SJSA1 (cell line): Measurements from ENCODE around the gene MAGEA8.

- RAMPAGE, long total RNA = no peak
Measured at GRCh38 chrX:147876960-147877250, 34.8 kb upstream of the FMR1 start.

DNA sequence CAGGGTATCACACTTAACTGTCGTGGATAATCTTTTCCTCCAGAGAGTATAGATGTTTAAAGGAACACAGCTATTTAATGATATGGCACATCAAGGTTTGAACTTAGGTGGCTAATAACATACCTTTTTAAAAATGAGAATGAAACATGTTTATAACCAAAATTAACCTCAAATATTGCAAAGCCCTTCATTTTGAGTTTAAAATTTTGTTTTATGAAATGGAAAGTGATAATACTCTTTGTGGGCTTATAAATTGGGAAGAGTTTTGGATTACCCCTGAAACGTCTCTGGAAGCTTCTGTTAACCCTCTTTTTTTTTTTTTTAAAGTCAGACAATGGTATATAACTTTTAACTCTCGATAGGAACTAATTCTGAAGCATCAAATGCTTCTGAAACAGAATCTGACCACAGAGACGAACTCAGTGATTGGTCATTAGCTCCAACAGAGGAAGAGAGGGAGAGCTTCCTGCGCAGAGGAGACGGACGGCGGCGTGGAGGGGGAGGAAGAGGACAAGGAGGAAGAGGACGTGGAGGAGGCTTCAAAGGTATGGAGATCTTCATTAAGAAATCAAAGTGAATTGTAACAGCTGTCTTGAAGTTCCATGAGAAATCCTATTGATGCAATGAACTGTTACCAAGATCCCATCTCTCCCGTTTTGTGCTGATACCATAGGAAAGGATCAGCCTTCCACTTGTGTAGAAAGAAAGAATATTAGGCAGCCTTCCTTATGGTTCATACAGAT is 33.0 kb downstream of the FMR1 start:
- RAMPAGE, long total RNA = no peak

DNA sequence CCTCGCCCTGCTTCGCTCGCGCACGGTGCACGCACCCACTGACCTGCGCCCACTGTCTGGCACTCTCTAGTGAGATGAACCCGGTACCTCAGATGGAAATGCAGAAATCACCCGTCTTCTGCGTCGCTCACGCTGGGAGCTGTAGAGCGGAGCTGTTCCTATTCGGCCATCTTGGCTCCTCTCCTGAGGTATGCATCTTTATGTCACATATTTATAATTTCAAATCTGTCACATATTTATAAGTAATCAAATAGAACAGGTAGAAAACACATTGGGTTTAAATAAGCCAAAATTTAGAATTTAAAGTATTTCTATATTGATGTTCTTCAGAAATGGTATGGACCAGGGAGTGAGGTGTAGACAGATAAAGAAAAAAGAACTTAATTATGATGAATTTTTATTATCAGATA is 148.2 kb downstream of the FMR1NB start:
- RAMPAGE, long total RNA = no peak

DNA sequence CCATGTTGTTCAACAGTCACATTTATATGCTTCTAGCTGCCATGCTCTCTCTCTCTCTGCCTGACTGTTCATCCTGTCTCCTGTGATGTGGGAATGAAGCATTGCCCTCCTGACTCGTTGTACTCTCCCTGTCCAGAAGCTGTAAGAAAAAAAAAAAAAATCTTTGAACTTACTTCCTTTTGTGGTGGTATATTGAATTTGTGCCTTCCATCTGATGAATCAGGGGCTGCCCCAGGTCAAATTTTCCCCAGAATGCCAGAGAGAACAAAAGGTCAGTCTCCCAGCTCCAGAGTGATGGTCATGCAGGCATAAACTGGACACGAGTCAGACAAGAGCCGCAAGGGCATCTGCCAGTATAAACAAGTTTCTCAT is 167.1 kb downstream of the ENSG00000287585 start:
- RAMPAGE, long total RNA = no peak

DNA sequence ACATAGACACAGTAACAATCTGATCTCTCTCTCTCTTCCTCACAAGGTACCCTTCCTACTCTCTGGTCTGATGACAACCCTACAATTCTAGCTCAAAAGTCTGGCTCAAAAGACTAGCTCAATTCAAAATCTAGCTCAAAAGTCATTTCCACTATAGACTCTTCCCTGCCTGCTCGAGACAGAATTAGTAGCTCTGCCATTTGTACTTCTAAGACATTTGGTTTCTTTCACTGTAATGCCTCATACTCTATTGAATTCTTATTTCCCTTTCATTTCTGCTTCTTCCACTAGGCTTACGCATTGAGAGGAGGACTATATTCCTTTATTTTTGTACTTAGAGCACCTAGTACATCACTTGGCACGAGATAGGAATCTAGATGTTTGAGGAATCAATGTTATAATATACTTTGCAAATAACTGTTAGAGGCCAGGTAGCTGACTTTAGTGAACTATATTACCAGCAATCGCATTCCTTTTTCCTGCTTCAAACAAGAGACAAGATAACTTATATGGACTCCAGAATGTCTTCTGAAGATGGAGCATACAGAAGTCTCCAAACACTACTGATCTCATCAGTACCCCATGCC is 4.0 kb downstream of the TMEM185A start:
- RAMPAGE, long total RNA = no peak

- RAMPAGE, long total RNA = no peak
Measured at GRCh38 chrX:149880831-149881622, at the start of gene MAGEA8. Gene MAGEA8, plus strand, starts transcription at chrX:149881183.

- RAMPAGE, long total RNA = no peak
Measured at GRCh38 chrX:150202691-150203227, 160.4 kb upstream of the MAMLD1 start.

- RAMPAGE, long total RNA = no peak
Measured at GRCh38 chrX:150363662-150364621, 825 bp downstream of the MAMLD1 start.

DNA sequence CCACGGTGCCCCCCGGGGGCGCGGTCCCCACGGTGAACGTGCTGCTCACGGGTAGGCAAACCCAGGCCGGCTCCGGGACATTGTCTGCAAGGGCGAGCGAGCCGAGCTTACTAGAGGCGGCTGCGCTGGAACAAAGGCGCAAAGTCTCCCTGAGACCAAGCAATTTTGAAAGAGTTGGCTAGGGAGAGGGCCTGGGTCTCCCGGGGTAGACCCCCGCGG is 1.4 kb downstream of the MAMLD1 start:
- RAMPAGE, long total RNA = no peak

GRCh38 chrX:150371151-150371799 is 8.2 kb downstream of the MAMLD1 start:
- RAMPAGE, long total RNA = no peak

- RAMPAGE, long total RNA = no peak
Measured at GRCh38 chrX:150566544-150567308, 1.7 kb upstream of the MTM1 start.

DNA sequence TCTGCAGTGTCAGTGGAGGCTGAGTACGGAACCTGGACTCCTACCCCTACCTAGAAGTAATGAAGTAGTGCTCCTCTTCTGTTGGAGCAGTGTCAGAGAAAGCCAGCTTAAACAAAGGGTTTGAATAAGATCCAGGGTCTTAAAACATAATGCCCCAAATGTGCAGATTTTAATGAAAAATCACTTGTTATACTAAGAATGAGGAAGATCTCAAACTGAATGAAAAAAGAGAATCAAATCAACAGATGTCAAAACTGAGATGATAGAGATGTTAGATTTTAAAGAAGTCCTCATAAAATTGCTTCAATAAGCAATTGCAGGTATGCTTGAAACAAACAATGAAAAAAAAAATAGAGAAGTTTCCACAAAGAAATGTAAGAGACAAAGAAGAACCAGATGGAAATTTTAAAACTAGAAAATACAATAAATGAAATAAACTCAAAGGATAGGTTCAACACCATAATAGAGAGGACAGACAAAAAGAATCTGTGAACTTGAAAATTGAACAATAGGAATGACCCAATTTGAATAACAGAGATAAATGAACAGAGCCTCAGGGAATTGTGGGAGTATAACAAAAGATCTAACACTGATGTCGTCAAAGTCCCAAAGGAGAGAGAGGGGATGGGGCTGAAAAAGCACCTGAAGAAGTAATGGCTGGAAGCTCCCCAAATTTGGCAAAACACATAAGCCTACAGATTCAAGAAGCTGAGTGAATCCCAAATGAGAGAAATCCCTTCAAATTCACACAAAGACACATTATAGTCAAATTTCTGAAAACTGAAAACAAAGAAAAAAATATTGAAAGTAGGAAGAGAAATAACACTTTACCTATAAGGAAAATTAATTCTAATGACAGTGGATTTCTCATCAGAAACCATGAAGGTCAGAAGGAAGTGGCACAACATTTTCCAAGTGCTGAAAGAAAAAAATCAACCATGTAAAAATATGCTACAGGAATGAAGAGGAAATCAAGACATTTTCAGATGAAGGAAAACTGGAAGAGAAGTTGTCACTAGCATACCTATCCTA is 11.8 kb downstream of the MTMR1 start:
- RAMPAGE, long total RNA = no peak

- RAMPAGE, long total RNA = no peak
Measured at GRCh38 chrX:150872771-150873293, 25.6 kb downstream of the CD99L2 start.

DNA sequence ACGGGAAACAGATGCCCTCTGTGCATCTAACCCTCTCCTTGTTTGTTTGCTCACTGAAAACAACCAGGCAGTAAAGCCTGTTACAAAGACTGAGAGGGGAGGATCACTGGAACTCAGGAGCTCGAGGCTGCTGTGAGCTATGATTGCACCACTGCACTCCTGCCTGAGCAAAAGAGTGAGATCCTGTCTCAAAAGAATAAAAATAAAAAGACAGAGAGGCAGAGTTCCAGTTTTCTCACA is 16.7 kb upstream of the HMGB3 start:
- RAMPAGE, long total RNA = no peak

GRCh38 chrX:151405036-151405764 is 8.2 kb downstream of the VMA21 start:
- RAMPAGE, long total RNA = no peak

DNA sequence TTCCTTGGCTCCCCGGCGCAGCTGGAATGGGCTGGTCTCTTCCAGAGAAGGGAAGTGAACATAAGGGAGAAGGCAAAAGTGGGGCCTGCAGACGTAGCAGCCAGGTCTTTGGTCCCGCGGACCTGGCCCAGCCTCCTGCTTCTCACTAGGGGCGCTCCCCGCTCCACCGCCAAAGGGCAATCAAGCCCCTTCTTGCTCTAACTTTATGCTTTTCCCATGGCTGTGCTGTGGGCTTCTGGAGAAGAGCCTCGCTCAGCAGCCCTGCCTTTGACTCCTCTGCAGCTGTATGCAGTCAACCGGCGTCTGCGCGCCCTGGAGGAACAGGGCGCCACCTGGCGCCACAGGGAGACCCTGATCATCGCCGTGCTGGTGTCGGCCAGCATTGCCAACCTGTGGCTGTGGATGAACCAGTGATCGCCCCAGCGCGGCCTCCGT is 6.5 kb downstream of the FATE1 start:
- RAMPAGE, long total RNA = no peak

DNA sequence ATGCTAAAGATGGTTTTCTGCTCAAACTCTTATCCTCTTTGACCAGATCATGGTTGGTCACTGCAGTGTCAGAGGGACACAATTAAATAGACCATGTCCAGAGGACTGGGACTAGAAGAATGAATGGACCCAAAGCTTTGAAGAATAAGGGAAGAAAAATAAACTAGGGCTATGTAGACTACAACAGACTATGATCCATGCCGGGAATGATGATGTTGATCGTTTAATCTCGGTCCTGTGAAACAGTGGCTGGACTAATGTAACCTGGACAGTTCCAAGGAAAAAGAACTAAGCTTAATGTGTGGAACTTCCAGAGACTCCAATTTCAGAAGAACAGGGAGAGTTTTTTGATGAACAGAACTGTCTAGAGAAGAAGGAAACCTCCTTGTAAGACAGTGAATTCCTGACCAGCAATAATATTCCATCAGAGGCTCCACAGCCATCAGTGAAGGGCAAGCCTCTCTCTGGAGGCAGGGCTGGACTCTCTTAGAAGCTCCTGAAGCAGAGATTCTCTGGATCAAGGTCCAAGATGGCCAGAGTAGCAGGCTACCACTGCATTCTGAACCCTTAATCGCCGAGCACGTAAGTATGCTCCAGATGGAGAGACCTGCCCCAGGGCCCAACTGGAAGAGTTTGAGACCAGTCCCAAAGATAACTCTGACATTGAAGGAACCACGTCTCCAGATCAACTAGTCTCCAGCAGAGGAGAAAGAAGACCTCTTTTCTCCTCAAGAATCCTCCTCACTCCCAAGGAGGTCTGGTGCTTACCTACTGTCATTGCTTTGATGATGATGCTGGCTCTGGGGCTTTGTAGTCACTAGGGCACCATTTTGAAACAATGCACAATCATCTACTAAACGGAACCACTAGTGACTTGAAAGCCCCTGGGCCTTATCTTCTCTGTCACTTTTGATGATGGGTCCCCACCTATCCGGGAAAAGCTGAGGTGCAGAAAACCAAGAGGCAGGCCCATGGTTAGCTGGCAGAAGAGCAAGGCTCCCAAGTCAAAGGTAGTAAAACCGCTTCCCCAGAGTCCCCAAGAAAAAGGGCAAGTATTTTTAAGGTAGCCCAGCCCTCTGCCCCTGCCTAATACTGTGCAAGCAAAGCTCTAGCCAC is 16.3 kb downstream of the GABRE start:
- RAMPAGE, long total RNA = no peak

DNA sequence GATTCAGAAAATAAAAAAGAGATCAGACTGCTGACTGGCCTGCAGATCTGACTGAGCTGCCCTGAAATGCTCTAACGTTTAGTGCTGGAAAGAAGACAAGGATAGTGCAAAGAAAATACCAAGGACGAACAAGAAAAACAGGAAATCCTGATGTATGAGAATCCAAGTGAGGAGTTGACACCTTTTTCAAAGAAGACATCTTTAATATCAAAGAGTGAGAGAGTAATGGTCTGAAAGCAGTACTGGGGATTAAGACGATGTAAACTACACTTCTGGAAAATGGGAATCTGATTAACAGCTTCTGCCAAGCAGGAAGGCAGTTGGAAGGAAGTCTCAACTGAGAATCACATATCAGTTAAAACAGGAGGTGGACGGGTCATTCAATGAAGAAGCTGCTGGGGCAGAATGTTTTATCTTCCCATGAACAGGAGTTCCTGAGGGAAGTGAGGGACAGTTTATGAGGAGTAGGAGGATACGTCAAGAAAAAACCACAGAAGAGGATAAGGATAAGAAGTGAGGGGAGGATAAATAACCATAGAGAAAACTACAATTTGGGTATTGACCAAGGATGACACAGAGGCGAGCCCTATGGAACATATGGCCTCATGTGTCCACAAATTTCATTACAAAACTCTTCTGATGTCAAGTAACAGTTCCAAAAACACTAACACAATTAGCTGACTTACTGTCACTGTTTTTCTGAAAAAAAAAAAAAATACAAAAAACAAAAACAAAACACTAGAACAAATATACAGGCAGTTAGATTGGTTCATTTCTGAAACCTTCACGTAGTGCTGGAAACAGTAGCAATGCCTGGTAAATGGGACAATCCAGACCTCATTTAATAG is 38.7 kb upstream of the MAGEA10 start:
- RAMPAGE, long total RNA = no peak

DNA sequence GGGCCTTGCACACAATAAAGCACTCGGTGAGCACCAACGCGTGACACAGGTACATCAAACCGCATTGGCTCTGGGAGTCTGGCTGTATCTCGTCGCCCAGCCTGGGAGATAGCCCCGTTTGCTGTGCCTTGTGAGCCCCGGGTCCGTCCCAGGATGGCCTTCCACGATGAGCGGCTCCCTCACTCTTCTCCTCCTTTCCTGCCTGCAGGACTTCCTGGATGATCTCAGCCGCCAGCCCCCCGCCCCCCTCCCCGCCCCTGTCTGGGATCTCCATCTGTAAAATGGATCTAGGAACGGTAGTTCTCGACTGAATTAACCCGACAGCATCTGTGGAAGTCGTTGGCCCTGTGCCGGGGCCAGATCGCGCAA is 524 bp upstream of the ZNF185 start:
- RAMPAGE, long total RNA = no peak

GRCh38 chrX:153028480-153028925 is 27.8 kb upstream of the PNMA3 start:
- RAMPAGE, long total RNA = no peak